ENCODE results near the gene HNMT.

DNA sequence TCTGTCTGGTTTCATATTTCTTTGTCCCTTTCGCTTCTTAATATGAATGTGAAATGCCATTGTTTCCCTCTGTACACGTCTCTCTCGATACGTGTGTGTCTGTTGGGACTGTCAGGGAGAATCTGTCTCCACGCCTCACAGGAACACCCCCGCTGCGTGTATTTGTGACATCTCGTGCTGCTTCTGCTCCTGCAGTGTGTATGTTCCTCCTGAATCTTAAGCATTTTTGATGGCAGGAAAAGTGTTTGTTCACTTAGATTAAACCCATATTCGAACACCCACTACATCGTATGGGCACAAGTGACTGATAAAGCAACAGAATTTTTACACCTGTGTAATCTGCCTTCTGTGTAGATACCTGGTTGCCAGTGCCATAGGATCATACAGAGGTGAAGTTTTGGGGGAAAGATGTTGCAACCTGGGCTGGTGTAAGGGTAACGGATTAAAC is 59.2 kb downstream of the MGAT5 start:
- PRO-cap = bidirectional peak, plus-strand start at position 187 of the sequence, minus-strand start at position 97 of the sequence

DNA sequence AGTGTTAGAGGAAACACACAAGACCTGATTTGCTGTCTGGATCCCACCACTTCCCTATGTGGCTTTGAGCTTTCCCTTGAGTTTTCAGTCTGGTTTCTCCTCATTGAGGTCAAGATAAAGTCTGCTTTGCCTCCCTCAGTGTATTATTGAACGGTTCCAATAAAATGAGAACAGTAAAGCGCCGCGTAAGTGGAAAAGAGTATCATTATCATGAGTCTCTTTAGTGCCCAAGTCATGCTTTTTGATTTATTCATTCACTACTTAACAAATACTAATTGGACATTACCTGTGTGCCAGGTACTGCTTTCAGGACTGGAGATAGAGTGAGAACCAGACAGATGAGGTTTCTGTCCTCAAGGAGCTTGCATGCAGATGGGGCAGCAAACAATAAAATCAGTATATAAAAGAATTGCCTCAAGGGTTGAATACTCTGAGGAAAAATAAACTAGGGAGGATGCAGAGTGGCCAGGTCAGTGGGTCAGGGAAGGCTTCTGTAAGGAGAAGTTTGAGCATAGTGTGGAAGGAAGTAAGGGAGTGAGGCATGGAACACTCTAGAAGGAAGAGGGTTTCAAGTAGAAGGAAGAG is 74.6 kb downstream of the MGAT5 start:
- PRO-cap = no peak

DNA sequence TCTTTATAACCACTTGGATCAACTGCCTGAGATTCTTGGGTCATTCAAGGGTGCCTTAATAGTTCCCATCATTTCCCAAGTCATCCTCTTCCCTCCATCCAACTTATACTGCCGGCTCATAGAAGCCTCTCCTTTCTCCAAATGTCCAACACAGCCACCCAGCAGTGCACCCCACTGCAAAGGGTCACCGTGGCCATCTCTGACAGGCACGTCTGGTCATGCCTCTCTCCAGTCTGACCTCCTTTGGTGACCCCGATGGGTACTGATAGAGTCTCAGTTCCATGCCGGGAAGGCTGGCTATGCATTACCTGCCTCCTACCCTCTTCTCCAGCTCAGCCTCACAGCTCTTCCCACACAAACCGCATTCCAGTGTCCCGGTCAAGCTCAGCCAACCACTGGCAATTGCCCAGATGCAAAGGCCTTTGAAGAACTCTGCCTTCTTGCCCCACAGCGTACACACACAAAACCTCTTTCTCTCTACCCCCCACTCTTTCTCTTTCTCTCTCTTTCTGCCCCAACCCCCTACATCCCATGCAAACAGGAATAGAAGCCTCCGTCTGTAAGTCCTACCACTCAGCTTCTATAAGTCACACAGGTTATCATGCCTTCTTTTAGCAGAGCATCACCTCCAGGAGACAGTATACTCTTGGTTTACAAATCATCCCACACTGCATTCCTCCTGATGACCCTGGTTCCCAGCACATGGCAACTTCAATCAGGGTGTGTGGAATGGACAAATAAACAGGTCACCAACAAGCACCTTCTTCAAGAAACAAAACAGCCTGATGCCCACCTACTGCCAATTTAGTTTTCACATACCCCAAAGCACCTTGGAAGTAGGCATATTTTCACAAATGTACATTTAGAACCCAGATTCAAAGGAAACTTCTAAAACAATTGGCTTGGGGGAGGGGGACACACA is 37.5 kb downstream of the TMEM163 start:
- PRO-cap = no peak

GRCh38 chr2:134823500-134823954 is 14.9 kb upstream of the ACMSD start:
- PRO-cap = no peak

DNA sequence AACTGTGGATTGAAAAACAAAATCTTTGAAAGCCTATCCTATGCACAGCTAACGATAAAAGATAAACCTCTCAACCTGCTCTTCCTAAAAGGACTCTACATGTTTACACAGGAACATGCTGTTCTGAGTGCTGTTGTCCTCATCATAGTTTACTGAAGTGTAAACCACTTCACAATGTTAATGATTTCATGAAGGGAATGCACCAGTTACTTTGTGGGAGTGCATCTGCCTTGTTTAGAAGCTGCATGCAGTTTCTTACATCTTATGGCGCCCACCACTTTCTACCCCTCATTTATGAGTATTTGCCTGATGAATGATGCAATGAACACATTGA is 1.3 kb downstream of the ACMSD start:
- PRO-cap = no peak

- PRO-cap = unidirectional peak, plus-strand start at chr2:134917609
Measured at GRCh38 chr2:134917140-134917811, 1.3 kb upstream of the CCNT2 start.

- PRO-cap = no peak
Measured at GRCh38 chr2:135537753-135538221, 6.5 kb downstream of the R3HDM1 start.

GRCh38 chr2:135742434-135742740 is 732 bp downstream of the UBXN4 start:
- PRO-cap = bidirectional peak, plus-strand start at chr2:135742665, minus-strand start at chr2:135742644

GRCh38 chr2:135753602-135754056 is 12.0 kb downstream of the UBXN4 start:
- PRO-cap = no peak

- PRO-cap = no peak
Measured at GRCh38 chr2:136111828-136112088, 6.2 kb downstream of the CXCR4 start.

GRCh38 chr2:136112151-136112670 is 5.7 kb downstream of the CXCR4 start:
- PRO-cap = no peak

DNA sequence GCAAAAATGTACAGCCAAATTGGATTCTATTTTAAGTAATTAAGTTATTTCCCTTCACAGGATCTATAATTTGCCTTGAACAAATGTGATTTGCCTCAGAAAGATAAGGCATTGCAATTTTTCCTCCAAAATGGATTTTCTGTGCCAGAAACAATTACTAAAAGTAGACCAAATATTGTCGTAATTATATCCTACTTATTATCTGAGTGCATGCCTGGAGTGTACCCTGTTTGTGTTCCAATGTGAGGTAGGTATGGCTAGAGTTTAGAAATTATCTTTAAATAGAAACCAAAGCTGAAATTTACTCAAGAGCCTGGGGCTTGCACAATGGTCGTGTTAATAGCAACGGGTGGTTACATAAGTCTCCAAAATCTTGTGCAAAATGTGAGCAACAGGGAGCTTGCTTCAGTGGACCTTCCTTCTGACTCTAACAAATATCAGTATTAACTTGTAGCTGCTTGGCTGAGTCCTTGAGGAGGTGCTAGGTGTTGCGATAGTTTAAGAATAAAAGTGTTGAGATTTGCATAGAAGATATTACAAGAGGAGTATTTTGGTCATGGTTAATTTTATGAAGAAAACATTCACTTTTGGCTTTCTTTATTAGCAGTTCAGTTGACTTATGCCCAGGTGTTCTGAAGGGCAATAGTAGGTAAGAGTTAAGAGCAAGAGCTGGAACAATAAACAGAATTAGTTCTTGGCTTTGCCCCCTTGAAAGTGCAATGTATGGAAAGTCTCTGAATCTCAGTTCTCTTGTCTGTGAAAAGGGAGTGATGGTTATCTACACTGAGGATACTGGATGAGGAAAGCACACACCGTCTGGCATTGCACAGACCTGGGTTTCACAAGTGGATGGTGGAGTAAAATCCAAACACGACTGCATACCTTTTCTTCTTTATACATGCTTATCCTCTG is 4.6 kb downstream of the CXCR4 start:
- PRO-cap = no peak

DNA sequence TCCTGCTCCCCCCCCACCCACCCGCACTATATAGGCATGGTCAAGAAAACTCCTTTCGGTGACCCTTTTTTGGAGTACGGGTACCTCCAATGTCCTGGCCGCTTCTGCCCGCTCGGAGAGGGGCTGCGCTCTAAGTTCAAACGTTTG is 213 bp downstream of the CXCR4 start:
- PRO-cap = no peak

GRCh38 chr2:136121022-136121534 is 3.1 kb upstream of the CXCR4 start:
- PRO-cap = no peak

DNA sequence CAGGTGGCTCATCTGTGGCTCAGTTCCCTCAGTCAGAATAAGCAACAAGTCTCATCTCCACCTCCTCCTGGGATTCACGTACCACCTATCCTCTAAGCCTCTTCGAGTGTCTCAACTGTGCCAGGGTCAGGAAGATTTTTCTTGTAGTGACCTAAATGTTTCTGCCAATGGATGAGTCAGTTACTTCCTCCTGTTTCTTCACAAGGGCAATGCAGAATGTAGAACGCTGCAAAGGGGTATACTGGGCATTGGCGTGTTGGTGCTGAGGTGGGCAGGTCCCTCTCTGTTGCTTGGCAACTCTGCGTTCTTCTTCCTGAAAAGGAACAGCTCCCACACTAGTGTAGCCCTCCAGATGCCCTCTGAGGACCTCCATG is 213.3 kb upstream of the CXCR4 start:
- PRO-cap = no peak

DNA sequence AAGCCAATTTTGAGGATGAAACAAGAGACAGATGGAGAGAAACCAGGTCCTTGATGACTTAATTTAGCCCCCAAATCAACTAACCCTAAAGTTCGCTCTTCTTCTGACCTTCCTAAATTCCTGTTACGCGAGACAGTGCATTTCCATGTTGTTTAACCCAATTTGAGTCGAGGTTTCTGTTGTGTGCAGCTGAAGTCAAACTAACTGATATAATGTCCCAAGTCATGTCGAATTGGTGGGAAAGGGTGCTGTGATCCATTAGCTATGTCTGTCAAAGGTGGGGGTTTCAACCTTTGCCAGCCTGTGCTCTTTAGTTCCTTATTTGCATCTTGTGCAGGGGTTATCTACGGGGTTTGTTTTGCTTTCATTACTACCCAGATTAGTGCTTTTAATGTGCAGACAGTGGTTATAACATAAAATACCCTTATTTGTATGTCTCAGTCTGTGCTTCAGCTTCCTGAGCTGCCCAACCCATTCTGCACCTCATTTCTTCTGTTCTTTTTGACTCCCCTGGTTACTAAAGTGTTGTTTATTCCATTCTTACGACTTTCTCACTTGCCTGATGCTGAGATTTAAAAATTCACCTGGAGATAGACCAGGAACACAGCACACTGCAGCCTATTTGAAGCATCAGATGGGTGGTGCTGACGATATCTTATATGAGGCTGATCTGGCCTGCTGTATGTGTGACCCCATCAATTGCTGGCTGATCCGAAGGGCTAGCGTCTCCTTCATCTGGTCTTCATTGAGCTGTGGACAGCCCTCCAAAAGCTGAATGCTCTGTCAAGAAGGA is 271.9 kb upstream of the CXCR4 start:
- PRO-cap = no peak

DNA sequence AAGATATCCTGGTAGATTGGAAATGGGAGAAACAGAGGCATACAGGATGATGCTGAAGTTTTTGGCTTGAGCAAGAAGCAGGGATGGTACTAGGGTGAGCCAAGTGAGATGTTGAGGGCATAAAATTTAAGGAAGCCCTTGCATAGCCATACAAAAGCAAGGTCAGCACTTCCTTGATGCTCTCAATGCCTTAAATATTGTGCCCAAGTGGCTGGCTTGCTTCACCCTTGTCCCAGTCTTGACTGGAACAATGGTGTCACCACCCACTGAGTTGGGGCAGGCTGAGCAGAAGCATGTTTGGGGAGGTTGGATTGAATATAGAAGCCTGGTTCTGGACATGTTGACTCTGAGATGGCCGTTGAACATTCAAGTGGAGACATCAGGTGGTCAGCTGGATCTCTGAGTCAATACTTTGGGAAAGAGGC is 43.2 kb upstream of the HNMT start:
- PRO-cap = no peak

GRCh38 chr2:137947371-137947803 is 16.9 kb upstream of the HNMT start:
- PRO-cap = no peak

- PRO-cap = no peak
Measured at GRCh38 chr2:137963828-137964965, at the start of gene HNMT. Gene HNMT, plus strand, starts transcription at chr2:137964473.

DNA sequence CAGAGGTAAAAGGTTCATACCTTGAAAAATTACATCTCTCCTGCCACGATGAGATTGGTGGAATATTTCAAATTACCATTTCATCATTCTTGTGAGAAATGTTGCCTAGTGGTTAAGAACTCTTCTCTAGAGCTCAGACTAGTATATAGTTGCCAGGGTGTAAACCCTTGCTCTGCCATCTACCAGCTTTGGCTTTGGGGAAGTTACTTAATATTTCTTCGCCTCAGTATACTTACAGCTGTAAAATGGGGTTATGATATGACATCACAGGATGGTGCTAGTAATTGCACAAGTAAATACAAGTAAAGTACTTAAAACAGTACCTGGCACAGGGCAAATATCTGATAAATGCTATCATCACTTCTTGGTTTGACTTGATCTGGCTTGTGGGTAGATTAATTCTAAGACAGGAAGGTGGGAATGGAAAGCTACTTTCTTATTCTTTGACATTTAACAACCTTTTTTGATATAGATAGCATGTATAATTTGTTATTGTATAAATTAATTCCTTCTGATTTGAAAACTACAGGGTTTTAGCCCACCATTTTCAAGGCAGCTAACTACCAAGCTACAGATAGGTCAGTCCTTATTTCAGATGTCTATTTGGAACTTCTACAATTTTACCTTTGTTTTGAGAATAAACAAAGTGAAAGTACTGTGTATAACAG is 1.6 kb downstream of the SPOPL start:
- PRO-cap = no peak

Measured in SEM (cell line).